LHCN-M2 (cell line): ENCODE results near the genes STPG1 and CLIC4.

DNA sequence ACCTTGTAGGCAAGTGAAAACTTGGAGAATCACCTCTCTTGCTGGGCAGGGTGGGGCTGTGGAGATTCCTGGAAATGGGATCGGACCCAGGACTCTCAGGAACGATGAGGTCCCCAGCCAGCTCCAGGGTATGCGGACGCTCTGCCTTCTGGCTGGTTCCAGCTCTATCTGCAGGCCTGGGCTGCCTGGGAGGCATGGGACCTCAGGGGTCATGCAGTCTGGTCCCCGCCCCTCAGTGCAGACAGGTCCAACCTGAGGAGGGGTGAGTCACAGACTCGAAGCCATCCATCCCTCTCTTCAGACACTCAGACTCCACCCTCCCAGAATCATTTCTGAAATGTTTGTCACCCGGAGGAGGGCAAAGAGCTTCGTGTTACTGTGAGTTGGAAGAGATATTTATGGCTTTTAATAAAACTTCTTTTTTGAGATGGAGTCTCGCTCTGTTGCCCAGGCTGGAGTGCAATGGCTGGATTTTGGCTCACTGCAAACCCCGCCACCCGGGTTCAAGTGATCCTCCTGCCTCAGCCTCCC is 5.8 kb upstream of the MYOM3 start:
- RAMPAGE, long total RNA: no peak

GRCh38 chr1:24150894-24152221 is 8.4 kb upstream of the IL22RA1 start:
- RAMPAGE, long total RNA: no peak

DNA sequence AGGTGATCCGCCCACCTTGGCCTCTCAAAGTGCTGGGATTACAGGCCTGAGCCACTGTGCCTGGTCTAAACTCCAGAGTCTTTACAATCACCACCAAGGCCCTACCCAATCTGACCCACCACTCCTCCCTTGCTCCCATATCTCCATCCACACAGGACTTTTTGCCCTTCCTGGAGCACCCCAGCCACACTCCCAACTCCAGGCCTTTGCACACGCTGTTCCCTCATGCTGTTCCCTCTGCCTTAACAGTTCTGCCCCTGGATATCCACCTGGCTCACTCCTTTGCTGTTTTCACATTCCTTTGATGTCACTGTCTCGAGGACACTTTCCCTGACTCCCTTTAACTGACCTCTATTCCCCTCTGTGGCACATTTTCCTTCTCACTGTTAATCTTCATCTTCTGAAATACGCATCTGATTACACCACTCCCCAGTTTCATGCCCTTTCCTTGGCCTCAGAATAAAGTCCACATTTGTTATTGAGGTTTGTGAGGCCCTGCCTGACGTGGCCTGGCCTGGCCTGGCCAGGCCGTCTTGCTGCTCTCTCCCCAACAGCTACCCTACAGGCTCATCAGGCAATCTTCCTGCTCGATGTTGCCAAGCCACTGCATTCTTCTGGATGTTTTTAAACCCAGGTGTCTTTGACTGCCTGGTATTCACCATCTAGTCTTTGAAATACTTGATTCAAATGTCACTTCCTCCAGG is 3.0 kb downstream of the IFNLR1 start:
- RAMPAGE, long total RNA: no peak

- RAMPAGE, long total RNA: no peak
These were observed 24.5 kb upstream of the GRHL3 start for GRCh38 chr1:24294234-24295434.

DNA sequence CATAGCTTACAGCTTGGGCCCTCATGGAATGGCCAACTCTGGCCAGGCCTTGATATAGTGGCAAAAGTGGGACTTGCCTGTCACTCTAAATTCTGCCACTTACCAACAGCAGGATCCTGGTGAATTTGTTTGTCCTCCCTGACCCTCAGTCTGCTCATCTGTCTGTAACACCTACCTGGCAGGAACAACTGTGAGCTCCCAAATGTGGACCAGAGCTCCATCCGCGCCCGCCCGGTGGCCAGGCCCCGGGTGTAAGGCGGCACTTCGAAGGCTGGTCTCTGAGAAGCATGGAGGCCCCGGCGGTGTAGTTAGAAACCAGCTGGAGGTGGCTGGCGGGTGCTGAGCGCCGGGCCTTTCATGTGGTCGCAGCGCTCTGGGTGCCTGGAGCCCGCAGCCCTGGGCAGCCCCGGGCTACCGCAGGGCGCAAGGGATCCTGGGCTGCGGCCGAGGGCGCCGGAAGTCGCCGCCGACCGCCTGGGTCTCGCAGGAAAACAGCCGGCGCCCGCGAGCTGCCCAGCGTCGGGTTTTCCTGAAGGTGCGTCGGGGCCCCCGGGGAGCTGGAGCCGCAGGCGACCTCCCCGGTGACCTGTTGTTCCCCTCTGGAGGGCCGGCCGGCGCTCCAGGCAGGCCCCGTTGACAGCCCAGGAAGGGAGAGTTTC is 2.5 kb downstream of the GRHL3 start:
- RAMPAGE, long total RNA: no peak

DNA sequence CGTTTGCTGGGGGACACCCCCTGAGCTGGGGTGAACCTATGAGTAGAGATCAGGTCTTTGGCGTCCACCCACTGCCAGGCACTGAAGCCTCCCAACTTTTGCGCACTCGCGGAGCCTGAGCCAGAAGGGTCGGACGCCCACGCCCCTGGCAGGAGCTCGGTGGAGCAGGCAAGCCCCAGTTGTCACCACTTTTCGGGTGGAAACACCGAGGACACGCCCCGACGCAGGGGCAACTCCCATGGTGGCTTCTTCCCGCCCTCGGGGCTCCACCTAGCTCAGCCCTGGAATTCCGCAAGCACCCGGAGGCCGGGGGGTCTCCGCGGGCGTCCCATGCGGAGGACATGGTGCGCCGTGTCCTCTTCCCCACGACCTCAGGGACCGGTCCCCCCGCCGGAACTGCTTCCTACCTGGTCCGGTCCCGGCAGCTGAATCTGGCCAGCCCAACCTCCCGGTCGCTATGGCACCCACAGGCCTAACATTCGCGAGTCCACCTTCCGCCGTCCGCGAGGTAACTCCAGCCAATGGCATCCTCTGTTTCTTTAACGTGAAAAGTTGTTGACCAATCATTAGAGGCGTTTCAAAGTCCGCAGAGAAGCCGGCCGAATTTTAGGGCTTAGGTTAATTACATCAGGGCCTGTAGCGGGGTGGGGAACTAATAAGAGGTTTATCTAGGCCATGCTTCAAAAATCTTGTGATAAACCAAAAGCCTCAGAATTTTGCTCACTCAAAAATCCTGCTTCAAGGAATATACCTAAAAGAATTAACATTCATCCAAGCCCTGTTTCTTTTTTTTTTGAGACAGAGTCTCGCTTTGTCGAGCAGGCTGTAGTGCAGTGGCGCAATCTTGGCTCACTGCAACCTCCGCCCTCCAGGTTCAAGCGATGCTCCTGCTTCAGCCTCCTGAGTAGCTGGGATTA is at the start of gene STPG1:
STPG1 (minus strand) TSS at position 516 of the 917 bp plus-strand sequence.
- RAMPAGE, long total RNA: start-site peak on the minus strand centred at position 477 of the sequence, 80 bp wide, 35 reads

GRCh38 chr1:24486566-24487280 is 15.9 kb upstream of the RCAN3 start:
- RAMPAGE, long total RNA: no peak

DNA sequence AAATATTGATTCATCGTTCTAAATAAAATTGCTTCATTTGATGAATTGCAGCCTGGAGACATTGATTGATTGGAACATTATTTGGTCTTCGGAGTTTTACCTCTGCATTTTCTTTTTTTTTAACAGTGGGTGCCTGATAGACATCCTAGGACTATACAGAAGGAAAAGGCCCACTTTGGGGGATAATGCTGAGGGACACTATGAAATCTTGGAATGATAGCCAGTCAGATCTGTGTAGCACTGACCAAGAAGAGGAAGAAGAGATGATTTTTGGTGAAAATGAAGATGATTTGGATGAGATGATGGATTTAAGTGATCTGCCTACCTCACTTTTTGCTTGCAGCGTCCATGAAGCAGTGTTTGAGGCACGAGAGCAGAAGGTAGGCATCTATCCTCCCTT is 11.6 kb downstream of the RCAN3 start:
- RAMPAGE, long total RNA: no peak

GRCh38 chr1:24557620-24558420 is 1.9 kb downstream of the NCMAP start:
- RAMPAGE, long total RNA: no peak

- RAMPAGE, long total RNA: no peak
These were observed 12.1 kb downstream of the NCMAP start for GRCh38 chr1:24567825-24568522.

DNA sequence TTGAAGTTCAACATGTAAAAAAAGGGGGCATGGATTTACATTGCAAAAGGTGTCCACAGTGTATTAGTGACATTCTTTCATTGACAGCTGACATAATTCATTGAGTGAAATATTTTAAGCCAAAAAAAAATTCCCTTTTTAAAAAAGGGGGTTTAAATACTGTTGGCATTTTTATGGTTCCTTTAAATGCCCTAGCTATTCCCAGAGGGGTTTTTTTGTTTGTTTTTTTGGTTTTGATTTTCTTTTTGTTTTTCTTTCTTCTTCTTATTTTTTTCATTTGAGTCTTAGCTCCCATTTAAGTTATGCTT is 29.3 kb downstream of the SRRM1 start:
- RAMPAGE, long total RNA: no peak

DNA sequence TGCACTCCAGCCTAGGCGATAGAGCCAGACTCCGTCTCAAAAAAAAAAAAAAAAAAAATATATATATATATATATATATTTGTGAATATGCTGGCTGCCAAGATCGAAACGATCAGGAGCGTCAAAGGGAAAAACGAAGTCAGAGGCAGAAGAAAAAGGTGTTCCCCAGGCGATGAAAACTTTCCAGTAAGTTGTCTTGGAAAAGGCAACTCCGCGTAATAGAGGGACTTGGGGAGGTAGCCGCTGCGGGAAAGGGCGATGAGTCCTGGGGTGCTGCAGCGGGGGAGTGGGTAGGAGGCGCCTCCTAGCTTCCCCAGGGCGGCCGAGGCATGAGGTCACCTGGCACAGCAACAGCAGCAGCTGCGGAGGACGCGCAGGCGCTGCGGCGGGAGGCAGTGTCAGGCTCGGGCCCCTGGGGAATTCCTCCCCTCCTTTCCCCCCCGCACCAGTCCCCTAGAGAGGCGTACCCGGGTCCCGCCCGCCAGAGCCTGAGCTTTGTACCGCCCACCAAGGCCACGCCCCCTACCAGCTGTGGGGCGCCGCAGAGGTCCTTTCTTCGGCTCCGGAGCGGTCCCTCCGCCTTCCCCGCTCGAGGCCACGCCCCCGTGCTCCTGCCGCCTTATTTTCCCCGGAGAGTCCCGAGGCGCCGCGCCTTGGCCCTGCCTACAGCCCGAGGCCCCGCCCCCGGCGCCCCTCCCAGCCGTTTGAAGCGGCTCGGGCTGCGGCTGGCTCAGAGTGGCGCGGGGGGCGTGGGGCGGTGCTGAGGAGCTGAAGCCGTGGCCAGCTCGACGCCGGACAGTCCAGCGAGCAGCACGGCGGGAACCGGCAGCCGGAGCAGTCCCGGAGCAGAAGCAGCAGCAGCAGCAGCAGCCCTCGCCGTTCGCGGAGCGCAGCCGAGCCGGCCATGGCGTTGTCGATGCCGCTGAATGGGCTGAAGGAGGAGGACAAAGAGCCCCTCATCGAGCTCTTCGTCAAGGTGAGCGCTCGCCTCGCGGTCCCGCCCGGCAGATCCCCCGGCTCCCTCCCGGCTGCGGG is at the start of gene CLIC4:
CLIC4 (plus strand) TSS at position 798 of the 1,035 bp plus-strand sequence.
- RAMPAGE, long total RNA: start-site peak on the plus strand centred at position 782 of the sequence, 101 bp wide, 711 reads

GRCh38 chr1:24761152-24762000 is 16.1 kb downstream of the CLIC4 start:
- RAMPAGE, long total RNA: no peak

DNA sequence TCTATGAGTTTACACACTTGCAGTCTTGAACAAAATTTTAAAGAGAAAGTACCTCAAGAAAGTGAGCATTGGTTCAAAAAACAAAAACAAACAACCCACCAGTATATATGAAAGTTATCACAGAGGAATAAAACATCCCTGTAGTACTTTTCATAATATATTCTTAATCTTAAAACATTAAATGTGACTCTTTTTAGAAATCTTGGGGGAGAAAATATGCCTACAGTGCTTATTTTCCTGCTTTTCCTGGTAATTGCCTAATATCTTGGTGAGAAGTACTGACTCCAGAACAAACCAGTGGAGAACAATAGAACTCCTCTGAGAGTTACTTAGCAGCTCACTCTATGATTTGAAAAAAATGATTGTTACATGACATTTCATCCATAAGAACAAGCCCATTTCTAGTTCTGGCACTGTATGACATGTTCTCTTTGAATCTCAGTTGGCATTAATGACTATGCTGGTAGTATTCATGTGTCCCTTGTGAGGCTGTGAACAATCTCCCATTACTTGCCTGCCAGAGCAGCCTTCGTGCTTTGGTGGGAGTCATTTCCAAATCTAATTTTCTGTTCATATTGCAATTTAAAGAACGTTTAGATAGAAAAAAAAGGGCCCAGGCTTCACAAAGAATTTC is 57.9 kb downstream of the CLIC4 start:
- RAMPAGE, long total RNA: no peak

DNA sequence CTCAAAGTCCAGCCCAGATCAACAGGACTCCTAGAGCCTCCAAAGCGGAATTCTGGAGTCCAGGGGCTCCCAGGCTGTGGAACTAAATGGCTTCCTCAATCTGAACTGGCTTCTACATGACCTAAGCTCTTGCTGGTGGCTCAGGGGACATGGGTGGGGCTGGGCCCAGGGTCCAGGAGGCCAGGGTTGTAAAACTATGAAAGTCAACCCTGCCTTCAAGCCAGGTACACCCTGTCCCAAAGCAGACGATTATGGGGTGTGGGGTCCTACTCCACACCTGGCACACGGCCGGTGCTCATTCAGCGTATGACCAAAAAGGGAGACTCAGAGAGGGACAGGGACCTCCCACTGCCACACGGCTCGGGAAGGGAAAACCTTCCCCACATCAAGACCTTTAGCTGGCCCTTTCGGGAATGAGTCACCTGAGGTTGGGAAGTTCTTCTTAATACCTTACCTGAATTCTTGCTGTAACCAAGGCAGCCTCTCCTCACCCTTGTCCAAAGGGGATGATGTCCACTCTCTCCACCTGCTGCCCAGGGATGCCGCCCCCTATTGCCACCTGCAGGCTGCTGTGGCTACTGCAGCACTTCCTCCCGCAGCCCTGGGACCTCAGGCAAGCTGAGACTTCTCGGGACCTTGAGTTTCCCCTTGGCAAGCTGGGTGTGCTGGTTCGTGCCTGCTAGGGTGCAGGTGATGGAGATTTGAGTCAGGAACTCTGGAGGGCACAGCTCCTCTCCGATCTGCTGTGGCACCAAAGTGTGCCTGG is 32.2 kb downstream of the RUNX3 start:
- RAMPAGE, long total RNA: no peak

- RAMPAGE, long total RNA: no peak
These were observed 30.6 kb downstream of the RUNX3 start for GRCh38 chr1:24899386-24899896.

DNA sequence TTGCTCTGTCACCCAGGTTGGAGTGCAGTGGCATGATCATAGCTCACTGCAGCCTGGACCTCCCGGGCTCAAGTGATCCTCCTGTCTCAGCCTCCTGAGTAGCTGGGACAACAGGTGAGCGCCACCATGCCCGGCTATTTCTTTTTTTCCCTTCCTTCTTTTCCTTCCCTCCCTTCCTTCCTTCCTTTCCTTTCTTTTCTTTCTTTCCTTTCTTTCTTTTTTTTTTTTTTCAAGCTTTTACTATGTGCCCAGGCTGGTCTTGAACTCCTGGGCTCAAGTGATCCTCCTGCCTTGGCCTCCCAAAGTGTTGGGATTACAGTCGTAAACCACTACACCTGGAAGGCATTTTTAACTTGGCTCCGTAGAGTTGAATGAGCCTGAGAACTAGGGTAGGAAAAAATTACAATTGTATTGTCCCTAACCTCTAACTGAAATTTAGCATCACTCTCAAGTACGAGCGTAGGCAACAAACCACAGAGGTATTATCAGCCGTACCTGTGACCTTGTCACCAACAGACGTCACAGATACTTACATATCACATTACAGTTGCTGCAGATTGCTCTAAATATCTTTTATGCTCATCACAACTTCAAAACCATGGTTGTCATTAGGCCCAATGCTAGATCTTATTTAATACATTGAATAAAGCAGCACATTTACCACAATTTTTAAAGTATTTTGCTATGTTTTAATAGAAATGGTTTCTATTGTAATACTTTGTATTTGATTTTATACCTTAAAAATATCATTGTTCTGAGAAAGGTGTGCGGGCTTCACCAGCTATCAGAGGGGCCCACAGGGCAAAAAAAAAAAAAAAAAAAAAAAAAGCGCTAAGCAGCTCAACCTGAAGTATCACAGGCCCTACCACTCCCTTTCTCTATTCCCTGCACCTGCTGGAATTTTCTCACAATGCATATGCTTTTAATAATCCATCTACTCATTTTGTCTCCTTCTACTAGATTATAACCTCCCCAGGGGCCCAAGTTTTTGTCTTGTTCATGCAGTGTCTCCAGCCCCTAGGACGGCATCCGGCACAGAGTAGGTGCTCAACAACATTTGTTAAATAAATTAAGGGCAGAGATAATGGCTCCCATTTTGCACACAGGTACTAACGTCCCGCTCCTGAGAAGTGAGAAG is 7.7 kb downstream of the RUNX3 start:
- RAMPAGE, long total RNA: no peak

GRCh38 chr1:24925193-24925456 is 5.0 kb downstream of the RUNX3 start:
- RAMPAGE, long total RNA: no peak

- RAMPAGE, long total RNA: no peak
These were observed 4.6 kb downstream of the RUNX3 start for GRCh38 chr1:24925457-24925941.

GRCh38 chr1:24929201-24930204 is 573 bp downstream of the RUNX3 start:
- RAMPAGE, long total RNA: no peak